SK-N-MC (cell line): ENCODE data around the genes SNRPB, C20orf141 and ADAM33.

- RRBS: no CpG with 5 or more reads among the region's 1 CpG
These were observed 2.6 kb downstream of the SIRPG start for GRCh38 chr20:1654987-1655430.

GRCh38 chr20:1686307-1686737 lies 28.7 kb upstream of the SIRPG start:
- RRBS: no CpG with 5 or more reads among the region's 3 CpGs

GRCh38 chr20:1880785-1880999 lies 14.5 kb upstream of the SIRPA start:
- RRBS: no CpG with 5 or more reads among the region's 1 CpG

GRCh38 chr20:1896814-1897529 lies 1.8 kb downstream of the SIRPA start:
- RRBS: no CpG with 5 or more reads among the region's 13 CpGs

- RRBS: no CpG with 5 or more reads among the region's 10 CpGs
These were observed 24.9 kb downstream of the SIRPA start for GRCh38 chr20:1919972-1920706.

DNA sequence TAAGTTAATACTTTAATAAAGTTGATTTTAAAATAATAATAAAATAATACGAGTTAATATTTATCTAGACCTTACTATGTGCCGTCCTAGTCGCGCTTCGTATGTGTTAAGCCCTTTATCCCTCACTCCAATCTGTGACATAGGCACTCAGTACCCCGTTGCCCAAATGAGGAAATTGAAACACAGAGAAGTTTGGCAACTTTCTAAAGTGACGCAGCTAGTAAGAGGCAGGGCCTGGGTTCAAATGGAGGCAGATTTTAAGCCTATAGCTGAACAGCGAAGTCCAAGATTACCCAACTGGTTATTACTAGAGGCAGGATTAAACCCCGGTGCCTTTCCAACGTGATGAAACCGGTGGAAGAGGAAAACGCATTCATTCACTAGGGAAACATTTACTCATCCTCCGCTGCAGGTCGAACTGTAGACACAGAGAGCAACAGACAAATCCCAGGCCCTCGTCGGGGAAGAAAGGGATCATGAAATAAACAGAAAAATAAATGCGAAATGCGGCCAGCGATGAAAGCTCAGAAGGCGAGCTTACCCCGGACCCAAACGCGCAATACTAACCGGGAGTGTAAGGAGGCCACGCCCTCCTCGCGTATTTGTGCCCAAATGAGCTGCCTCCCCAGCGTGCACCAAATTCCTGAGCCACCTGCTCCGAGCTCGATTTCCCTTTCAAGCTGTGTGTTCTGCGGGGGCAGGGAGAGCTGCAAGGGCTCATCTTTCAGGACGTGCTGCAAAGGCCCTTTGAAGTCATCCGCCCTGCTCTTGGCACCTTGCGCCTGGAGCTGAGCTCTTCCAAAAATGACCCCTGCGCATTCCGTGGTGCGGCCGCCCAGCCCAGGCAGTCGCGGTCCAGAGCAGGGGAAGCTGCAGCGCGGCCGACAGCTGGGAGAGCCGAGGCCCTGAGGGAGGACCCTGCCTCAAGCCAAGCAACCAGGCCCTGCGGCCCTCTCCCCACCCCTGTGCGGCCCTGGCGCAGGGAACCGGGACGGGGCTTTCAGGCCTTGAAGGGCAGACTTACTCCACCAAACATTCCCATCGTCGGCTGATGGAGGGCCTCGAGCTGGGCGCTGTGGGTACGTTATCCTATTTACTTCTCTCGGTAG lies 46.9 kb downstream of the PDYN start:
- RRBS: no CpG with 5 or more reads among the region's 55 CpGs

DNA sequence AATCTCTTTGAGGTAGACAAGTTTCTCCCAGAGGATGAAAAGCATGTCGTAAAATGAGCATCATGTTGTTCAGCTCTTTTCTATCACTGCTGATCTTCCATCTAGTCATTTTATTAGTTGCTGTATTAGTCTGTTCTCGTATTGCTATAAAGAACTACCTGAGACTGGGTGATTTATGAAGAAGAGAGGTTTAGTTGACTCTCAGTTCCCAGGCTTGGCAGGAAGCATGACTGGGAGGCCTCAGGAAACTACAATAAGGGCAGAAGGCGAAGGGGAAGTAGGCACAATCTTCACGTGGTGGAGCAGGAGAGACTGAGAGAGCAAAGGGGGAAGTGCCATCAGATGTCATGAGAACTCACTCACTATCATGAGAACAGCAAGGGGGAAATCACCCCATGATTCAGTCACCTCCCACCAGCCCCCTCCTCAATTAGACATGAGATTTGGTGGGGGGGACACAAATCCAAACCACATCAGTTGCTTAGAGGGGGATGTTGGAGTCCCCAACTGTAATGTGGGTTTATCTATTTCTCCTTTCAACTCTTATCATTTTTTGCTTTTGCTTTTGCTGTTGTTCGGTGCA lies 77.6 kb upstream of the TGM3 start:
- RRBS: no CpG with 5 or more reads among the region's 5 CpGs

GRCh38 chr20:2469786-2471167 lies at the start of gene SNRPB:
SNRPB (minus strand) TSS chr20:2470789.
- RRBS: under 1% methylated on average over 16 of the region's 77 CpGs

DNA sequence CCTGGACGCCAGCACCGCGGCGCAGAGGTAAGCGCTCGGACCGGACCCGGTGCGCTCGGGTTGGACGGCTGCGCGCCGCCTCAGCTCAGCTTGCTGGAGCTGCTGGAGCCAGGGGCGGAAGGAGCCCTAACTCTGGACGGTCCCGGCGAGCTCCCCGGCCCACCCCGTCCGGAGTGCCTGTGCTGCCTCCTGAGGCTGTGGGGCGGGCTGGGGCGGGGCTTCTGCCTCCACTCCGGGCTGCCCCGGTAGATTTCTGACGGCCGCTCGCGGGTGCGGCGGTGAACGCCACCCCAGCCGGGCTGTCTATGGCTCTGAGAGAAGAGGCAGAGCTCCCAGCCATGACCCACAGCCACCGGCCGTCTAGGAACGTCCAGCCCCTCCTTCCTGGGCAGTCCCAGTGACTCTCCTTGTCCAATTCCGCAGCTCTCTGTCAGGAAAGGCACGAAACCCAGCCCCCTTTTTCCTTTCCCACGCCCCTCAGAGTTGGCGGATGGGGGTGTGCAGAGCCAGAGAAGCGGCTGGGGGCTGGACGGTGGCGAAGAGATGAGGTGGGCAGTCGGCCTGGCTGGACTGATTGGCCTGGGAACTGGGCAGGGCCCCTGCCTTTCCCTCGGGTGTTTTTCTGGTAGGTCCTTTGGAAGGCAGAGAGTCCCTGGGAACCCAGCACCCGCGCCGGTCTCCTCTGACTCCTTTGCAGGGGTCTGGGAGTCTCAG lies 1.3 kb downstream of the EBF4 start:
- RRBS: 27% methylated on average over 24 of the region's 48 CpGs

- RRBS: no CpG with 5 or more reads among the region's 6 CpGs
These were observed 20.1 kb downstream of the EBF4 start for GRCh38 chr20:2712257-2713496.

DNA sequence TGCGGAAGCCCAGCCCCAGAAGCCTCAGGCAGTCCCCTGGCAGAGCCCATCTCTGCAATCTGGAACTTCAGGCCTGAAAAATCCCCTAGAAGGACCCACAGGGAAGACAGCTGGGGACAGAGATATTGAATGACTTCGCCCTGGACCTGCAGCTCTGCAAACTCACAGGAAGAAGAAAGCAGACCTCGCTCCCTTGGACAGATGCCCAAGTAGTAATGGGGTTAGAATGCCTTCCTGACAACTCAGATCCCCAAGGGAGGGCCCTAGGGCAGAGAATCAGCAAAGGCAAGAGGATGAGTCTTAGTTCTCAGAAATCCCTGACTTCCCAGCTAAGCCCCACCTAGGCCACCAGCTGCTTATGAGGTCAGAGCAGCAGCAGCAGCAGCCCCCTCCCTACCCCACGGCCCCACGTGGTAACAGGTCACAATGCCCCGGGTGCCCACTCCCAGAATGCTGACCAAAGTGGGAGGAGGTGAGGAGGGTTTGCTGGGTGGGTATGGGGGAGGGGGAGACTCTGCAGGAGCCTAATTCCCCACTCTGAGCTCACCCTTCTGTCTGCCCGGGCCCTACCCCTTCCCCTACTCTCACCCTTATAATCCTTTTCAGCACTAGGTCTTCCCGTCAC lies at the start of gene C20orf141:
TSS of gene C20orf141 (plus strand) at position 442 of the 625 bp plus-strand sequence.
- RRBS: 55% methylated on average over 2 of the region's 8 CpGs

GRCh38 chr20:3203696-3204283 lies 692 bp downstream of the DDRGK1 start:
- RRBS: no CpG with 5 or more reads among the region's 26 CpGs

DNA sequence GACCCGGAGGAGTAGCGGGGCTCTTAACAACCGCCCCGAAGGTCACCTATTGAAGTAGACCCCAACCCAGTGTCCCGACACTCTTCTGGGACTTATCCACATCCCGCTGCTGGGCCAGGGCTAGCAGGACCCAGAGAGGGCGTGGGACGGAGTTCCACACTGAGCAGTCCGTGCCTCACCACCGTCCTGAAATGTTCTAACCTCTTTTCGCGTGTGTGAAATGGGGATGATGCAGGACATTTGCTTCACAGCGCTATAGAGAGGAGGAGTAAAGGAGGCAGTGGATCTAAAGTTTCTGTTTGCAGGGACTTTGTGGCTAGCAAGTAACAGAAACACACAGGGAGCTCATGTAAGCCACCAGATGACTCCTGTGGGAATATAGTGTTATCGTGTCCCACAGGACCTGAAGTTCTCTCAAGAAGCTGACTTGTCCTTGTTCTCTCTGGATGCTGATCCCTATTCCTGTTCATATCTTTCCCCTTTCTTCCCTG lies 626 bp downstream of the ITPA start:
- RRBS: 3% methylated on average over 1 of the region's 14 CpGs

- RRBS: no CpG with 5 or more reads among the region's 6 CpGs
These were observed 24.4 kb downstream of the DNAAF9 start for GRCh38 chr20:3383143-3383473.

DNA sequence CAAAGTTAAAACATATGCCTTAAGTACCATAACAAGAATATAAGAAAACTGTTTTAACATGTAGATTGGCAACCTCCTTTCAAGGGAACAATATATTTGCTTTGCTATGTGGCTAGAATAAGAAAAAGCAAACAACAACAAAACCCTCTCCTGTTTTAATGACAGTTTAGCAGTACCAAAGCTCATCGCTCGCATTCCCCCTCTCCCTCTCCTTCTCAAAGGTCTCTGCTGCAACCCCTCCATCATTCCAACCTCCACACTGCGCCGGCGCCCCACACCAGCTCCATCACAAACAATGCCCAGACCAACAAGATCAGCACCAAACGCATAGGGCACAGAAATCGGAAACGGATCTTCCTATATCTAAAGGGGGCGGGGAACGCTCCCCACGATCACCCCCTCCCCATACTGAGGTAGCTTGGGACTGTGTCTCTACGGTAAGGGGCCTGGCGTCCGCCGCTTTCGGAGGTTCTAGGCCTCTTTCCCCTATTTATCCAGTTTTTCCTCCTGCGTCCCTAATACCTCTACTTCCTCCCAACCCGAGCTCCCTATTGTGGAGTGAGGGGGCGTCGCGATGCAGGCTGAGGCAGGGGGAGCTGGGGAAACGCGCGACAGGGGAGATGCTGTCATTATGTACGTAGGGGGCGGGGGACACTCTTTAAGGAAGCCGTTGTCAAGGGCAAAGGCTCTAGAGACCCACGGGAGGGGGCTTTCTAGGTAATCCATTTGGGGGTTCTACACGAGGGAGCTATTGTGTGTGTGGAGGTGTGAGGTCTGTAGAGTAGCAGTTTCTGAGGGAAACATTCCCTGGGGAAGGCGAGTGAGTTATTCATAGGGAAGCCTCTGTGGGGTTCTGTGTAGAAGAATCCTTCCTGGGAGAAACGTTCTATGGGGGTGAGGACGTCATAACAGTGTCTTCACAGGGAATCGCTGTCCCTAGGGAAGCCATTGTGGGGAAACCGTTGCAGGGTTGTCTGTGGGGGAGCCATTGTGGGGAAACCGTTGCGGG lies 895 bp downstream of the DNAAF9 start:
- RRBS: no CpG with 5 or more reads among the region's 36 CpGs

GRCh38 chr20:3545468-3545836 lies 74.6 kb downstream of the ATRN start:
- RRBS: no CpG with 5 or more reads among the region's 1 CpG

GRCh38 chr20:3679120-3679407 lies 2.7 kb downstream of the ADAM33 start:
- RRBS: no CpG with 5 or more reads among the region's 2 CpGs

DNA sequence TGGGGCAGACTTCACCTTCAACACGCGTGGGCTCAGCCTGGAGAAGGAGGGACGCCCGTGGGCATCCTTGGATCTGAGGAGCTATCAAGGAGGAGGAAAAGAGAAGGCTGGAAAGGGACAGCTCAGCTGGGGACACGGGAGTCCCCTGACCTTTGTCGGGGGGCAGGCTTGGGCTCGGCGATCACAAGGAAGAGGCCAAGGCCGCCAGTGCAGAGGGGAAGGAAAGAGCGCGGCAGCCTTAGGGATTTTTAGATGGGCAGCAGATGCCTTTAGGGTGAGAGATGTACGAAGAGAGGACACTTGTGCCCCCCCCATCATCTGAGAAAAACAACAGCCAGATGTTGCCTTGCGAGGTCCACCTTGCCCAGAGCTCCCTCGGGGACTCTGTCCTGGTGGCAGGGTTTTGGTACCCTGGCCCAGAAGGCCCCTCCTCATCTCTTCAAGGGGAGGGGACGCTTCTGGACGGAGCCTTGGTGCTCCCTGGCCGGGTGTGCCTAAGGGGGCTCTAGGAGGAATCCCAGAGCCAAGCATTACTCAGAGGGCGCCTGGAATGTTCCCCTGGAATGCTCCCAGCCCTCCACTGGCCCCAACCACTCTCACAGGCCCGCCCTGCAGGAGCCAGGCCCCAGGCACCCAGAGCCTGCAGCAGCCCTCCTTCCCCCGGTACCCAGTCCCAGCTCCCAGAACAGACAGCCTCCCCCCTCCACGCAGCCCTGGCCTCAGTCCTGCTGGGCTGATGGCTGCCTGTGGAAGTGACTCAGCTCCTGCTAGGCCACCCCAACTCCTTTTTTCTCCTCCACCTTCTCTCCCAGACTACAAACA lies 1.9 kb downstream of the ADAM33 start:
- RRBS: no CpG with 5 or more reads among the region's 21 CpGs

GRCh38 chr20:3681657-3682445 lies at the start of gene ADAM33:
ADAM33 (minus strand) TSS chr20:3682010.
- RRBS: 68% methylated on average over 28 of the region's 73 CpGs

DNA sequence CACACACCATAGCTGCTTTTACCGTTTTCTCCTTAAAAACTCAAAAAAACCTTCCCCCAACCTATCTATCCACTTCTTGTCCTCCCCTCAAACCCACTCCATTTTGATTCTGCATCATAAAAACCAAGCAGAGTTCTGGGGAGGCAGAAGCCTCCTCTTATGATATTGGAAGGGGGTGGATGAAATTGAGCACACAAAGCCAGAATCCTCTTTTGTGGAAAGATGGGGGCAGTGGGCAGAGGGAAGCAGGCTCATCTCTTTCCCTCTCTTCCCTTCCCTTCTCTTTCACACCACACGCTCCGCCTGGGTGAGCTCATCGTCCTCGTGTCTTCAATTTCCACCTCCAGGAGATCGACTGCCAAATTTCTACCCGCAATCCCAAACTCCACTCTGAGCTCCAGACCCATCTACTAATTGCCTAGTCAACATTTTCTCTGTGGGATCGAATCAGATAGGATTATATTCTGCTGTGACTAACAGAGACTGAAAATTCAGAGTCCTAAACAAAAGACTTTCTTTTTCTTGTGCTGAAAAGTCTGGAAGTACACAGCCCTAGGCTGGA lies 5.2 kb upstream of the HSPA12B start:
- RRBS: no CpG with 5 or more reads among the region's 8 CpGs